GM19239 (cell line): ENCODE measurements around the genes FSCN2, NPLOC4 and ARL16.

- RRBS: no CpG with 5 or more reads among the region's 7 CpGs
These were observed 10.2 kb upstream of the PVALEF start for GRCh38 chr17:81155241-81155440.

DNA sequence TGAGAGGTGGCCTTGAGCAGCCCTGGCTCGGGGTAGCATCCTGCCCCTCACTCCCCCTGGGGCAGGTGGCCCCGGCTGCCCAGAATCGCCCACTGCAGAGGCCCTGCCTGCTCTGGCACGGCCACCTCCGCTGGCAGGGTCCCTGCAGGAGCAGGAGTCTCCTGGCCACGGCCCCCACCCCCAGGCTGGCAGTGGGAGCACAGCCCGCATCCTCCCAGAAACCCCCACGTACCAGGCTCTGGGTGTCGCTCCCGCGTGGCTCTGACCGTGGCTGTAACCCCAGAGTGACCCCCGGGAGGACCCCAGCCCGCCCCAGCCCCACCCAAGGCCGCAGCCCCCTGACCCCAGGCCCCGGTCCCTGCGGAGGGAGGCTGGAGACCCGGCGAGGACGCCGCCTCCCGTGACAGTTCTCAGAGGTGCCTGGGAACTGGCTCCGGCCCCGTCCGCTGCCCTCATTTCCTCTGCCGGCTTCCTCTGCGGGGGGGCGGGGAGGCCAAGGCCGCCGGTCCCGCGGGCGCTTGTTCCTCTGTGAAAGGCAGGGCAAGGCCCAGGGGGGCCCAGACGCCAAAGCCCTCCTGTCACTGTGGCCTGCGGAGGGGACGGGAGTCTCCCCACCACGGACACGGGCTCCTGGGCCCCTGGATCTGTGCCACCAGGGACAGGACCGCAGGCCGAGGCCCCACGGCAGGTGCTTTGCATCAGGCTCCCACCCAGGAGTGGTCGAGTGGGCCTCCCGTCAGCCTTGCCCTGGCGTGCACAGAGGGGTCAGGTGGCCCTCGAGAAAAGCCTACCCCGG is 5.1 kb upstream of the PVALEF start:
- RRBS: 4% methylated on average over 15 of the region's 46 CpGs

DNA sequence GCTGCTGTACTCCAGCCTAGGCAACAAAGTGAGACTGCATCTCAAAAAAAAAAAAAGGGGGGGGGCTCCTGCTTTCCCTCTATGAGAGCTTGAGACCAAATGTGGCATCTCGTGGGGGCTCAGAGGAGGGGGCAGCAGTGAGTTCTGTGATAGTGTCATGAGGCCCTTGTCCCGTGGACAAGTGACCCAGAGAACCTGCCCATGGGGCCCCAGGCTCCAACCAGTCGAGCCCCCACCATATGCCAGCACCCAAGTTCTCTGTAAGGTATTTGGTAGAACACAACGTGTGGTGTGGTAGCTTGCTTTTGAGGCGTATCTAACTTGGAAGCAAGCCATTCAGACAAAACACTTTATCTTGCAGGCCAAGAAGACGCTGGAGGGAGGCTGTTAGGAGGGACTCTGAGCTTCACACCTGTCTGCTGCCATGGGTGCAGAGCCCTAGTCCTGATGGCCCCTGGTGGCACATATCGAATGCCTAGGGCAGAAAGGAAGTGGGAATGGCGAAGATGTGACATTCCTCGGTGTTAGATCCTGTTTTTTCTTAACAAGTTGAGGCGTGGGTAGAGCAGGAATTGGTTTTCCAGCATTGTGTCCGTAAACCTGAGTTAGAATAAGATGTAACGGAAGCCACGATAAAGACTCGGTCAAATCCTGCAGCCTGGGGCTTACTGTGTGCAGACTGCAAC is 1.7 kb downstream of the NDUFAF8 start:
- RRBS: no CpG with 5 or more reads among the region's 14 CpGs

DNA sequence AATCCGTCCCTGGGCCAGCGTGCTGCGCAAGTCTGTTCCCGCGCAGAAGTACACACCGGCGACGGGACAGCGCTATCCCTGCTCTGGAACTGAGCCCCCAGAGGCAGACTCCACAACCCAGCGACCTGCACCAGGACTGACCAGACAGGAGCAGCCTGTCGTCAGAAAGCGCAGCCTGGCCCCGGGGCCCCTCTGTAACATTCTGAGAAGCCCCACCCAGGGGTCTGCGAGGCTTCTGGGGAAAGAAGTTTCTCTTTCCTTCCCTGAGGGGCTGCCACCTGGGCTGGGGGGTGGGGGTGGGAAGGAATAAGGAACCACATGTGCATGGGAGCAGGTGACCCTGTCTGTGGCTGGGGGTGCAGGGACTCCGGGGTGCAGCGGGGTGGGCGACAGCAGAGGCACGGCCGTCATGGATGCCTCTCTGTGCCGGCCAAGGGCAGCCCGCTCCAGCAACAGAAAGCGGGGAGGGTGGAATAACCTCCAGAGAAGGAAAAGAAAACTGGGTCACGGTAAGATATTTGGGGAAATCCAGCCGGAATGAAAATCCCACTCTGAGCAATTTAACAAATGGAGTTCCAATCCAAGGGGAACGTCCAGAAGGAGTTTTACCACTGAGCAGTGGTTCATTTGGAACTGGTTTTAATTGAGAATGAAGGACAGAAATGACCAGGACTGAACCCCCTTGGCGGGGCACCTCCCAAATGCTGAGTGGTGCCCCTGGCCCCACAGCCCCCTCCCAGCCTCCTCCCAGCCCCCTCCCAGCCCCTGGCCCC is 4.2 kb downstream of the NDUFAF8 start:
- RRBS: 88% methylated on average over 6 of the region's 26 CpGs

DNA sequence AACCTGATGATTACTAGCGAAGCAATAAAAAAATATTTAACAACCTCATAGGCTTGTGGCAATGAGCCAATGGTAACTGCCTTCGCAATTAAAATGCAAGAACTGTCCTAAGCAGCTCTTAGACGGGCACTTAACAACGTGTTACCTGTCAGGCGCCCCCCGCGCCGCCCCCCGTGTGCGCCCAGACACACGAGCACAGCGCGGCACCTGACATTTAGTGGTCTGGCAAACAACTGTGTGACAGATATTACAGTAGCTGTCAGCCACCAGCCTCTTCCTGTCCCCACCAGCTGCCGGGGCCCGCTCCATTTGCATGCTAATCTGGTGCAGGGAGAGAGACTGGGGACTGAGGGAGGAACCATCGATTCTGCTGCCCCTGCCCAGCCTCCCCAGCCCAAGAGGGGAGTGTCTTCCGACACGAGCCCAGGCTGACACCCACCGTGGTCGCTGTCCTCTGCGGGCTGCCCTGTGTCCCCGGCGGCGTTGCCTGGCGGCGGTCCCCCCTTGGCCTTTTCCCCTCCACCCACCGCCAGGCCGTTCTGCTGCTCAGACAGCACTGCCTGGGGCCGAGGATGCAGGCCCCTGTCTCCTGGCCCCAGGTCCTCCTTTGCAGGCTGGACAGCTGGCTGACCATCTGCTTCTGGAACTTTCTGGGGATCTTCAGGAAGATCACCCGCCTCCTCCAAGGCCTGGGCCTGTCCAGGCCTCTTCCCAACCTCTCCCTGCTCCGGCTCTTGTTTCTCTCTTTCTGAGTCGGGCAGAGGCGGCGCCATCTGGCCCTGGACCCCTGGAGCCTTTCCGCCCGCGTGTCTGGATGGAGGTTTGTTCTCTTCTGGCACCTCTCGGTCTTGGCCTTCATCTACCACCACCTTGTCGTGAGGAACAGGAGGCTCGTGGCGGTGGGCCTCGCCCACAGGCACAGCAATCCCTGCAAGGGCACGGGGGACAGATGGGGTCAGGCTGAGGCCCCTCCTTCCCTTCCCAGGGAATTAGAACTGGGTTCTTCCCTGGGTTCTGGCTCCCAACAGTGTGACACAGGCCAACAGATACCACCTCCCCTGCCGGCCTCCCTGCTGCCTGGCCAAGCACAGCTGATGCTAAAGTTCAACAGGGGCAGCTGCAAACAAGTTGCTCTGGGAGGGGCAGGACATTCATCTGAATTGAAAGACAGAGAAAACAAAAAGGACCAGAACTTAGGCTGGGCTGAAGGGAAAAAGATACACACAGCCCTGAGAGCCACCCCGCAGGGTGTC is 13.1 kb downstream of the NDUFAF8 start:
- RRBS: no CpG with 5 or more reads among the region's 45 CpGs

GRCh38 chr17:81260015-81260649 is 21.0 kb downstream of the NDUFAF8 start:
- RRBS: no CpG with 5 or more reads among the region's 24 CpGs

DNA sequence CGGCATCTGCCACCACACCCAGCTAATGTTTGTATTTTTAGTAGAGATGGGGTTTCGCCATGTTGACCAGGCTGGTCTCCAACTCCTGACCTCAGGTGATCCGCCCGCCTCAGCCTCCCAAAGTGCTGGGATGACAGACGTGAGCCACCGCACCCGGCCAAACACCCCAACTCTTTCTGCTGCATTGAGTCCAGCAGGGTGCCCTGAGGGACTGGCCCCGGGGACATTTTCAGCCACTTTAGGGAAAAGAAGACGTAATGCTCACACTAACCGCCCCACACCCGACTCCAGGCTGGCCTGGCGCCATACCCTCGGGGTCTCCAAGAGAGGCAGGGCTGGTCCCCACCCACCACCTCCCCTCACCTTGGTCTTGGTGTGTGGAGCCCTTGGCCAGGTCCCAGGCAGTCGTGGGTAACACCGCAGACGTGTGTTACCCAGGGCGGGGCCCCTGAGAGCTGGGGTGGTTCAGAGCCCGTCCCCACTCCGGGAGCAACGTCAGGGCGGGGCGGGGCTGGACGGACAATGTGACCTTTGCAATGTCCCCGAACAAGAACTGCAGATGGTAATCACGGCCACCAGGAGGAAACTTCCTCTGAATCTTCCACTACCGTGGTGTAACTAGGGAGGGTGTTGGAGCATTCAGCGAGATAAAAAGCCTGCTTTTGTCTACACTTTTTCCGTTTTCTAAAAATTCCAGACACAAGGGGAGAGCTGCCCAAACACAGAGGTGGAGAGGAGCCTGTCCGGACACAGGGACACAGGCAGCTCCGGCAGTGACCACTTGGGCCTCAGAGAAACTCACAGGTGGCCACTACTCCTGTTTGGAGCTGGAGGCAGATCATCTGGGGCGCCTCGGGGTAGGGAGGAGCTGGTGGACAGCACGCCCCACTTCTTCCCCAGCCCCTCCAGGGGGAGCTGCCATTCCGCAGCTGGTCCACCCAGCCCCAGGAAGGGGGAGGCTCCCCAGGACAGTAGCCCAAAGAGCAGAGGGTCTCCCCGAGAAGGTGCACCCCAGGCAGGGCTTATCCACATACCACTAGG is 14.0 kb upstream of the SLC38A10 start:
- RRBS: 61% methylated on average over 2 of the region's 35 CpGs

DNA sequence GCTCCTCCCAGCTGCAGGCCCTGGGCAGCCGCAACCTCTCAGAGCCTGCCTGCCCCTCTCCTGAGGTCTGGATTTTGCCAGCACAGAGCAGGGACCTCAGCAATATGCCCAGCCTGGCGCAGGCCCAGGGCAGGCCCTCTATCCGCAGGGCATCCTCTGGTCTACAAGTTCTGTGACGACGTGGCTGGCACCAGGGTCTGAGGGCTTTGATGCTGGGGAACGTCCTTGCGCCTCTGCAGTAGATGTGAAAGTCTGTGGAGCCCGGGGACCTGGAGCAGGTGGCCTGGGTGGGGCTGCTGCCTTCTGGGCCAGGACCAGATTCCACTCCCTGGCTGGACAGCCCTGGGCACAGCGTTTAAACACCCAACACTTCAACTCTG is 36.6 kb upstream of the SLC38A10 start:
- RRBS: no CpG with 5 or more reads among the region's 9 CpGs

DNA sequence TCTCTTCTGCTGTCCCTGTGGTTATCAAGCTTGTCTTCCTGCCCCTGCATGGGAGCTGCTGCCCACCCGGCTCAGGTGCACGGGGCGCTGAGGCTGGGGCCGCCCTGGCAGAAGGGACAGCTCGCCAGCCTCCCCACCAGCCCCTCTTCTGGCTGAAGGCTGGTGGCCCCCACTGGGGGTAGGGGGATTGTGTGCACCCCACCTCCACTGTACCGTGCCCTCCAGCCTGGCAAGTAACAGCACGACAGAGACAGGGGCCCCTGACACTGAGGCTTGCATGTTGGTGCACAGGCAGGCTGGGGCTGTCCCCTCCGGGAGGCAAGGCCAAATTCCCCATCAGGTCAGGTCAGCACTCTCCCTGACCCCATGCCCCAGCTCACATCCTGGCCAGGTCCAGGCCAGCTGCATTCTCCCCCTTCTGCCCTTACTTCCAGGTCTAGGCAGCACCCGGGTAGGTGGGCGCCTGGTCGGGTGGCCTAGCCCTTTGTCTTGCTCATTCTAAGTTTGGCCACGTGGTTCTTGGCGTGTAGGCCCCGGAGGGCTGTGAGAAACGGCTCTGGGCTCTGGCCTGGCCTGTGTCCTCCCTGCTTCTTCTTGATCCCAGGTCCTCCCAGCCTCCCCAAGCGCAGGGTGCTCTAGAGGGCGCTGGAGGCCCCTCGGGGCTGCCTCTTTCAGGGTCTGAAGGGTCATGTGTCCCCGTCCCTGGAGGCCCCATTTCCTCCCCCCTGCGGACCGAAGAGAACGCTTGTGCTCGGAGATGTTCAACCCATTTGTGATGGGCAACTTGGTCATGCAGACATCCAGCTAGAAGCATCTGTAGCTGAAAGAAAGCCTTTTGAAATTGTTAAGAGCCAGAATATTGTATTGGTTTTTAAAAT is 6.5 kb downstream of the BAHCC1 start:
- RRBS: 8% methylated on average over 6 of the region's 23 CpGs

- RRBS: no CpG with 5 or more reads among the region's 29 CpGs
These were observed 31.7 kb downstream of the BAHCC1 start for GRCh38 chr17:81426820-81427554.

DNA sequence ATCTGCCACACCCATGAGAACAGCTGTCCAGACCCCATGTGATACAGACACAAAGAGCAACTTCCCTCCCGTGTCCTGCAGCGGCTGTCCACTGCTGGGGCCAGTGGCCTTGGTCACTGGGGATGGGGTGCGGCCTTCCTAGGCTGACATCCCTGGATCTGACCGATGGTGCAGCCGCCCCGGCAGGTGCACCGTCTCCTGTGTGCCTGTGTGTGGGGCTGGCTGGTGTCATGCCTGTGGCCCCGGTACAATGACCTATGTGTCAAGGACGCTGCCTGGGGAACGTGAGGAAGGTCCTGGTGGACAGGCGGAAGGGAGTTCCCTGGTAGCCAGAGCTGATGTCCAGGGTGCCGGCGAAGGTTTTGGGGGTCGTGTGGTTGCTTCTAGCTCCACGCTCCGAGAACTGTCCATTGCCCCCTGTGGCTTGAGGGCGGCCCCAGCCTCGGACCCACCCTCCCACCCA is 36.9 kb downstream of the BAHCC1 start:
- RRBS: no CpG with 5 or more reads among the region's 18 CpGs

GRCh38 chr17:81510862-81511837 is 1.4 kb downstream of the ACTG1 start:
- RRBS: no CpG with 5 or more reads among the region's 53 CpGs

- RRBS: 41% methylated on average over 3 of the region's 49 CpGs
These were observed at the start of gene FSCN2 for GRCh38 chr17:81527500-81528449. Gene FSCN2, plus strand, starts transcription at chr17:81528377.

DNA sequence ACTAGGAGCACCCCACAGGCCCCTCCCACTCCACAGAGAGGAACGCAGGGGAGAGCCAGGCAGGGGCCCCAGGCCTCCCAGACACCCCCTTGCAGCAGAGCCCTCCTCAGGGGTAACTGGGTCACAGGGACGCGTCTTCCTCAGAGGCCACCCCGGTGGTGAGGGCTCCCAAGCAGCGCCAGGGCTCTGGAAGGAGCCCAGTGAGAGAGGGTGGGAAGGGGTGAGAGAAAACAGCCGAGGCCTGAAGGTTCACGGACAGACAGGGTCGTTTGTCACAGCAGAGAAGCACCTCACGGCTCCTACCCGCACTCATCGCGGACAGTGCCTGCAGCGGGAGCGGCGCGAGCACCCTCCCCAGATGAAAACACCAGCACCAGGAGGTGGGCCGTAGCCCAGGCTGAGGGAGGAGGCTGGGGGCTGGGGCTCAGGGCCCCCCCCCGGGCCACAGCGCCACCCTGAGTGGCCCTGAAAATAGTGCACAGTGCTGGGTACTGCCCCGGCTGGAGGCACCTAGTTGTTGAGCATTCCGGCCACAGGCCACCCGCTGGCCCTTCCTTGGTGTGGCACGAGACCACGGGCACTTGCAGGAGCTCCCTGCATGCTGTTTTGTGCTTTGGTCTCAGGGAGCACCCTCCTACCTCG is 11.6 kb downstream of the FSCN2 start:
- RRBS: 36% methylated on average over 1 of the region's 25 CpGs

DNA sequence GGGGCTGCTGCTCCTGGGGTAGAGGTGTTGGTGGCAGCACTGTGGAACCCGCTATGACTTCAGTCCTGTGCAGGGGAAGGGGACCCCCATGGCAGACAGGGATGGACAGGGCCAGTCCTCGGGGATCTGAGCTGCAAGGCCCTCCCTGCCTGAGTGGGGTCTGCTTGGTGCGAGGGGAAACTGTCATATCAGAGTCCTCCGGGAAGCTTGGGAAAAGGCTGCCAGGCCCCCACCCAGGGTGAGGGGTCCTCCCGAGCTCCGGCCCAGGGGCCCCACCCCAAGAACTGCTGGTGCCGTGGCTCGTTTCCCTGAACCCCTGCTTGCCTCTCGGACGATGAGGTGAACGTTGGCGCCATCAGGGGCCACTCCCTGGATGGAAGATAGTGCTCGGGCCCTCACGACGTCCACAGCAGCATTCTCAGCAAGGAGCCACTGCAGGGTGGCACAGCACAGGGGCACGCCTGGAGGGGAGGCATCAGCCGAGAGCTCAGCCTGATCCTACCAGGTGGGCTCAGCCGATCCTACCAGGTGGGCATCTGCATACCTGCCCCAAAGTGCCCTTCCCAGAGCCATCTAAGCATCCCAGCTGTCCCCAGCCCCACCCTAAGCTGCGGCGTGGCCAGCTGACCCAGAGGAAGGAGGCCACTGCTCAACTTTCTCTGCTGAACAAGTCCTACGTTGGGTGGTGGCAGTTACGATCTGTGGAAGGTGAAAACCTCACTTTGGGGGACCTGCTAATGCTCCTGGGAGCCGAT is 6.6 kb downstream of the FAAP100 start:
- RRBS: 86% methylated on average over 3 of the region's 23 CpGs

GRCh38 chr17:81558373-81559412 is 6.5 kb upstream of the FAAP100 start:
- RRBS: no CpG with 5 or more reads among the region's 31 CpGs

DNA sequence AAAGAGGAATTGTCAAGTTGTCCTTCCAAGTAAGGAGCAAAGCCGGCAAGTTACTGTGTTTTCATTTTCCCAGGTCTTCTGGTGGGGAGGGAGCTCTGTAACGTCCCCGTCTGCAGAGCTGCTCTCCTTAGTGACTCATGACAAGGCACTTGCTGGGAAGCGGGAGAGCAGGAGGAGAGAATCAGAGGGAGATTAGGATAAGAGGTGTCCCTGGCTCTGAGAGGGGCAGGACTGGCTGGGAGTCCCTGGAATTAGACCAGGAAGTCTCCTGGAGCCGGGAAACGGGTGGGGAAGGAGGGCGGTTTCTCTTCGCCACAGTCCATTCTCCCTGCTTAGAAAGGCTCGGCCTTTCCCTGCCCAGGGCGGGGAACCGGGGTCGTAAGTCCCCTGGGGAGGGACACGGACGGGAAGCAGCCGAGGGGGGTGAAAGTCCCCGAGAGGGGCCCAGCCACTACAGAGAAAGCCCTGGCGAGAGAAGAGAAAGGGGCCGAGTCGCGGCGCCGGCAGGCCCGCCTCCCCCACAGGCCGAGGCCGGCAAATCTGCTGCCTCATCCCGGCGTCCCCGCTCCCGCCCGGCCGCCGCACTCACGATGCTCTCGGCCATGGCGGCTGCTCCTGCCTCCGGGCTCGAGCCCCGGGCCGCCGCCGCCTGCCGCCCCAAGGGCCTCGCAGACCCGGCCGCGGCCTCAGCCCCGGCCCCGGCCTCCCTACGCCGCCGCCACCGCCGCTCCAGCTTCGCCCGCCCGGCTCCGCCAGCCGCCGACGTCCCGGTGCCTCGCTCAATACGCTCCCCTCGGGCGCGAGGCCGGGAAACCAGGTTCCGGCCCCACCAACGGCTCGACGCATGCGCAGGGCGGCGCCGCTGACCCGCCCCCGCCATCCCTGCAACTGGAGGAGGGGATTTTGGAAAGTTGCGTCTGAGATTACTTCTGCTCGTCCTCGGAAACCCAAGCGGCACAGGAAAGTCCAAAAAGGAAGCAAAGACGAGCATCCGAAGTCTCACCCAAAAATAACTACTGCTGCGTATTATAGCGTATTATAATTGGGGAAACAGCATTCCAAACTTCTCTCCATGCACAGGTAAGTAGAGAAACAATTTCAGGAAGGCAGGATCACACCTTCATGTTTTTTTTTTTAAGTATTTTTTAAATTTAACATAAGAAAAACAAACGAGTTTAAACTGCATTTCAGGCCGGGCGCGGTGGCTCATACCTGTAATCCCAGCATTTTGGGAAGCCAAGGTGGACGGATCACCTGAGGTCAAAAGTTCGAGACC is at the start of gene NPLOC4:
NPLOC4 (minus strand) TSS at position 786 of the 1,276 bp plus-strand sequence.
- RRBS: 1% methylated on average over 29 of the region's 91 CpGs

GRCh38 chr17:81683026-81683894 is at the start of gene ARL16:
Gene ARL16, minus strand, starts transcription at chr17:81683797.
- RRBS: 1% methylated on average over 20 of the region's 73 CpGs

GRCh38 chr17:81733657-81734357 is 21.7 kb downstream of the SLC25A10 start:
- RRBS: 93% methylated on average over 3 of the region's 21 CpGs

DNA sequence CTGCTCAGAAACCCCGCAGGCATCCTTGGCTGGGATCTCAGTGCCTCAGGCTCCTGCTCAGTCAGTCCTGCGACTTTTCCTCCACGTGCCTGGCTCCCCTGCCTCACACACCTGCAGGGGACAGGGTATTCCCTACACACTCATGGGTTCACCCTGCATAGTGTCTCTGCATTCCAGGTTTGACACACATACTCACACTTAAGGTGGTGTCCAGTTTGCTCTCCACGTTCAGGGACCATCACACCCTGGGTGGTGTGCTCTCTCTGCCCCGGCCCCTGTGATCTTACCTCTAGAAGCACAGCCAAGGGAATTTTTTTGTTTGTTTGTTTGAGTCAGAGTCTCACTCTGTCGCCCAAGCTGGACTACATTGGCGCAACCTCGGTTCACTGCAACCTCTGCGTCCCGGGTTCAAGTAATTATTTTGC is 997 bp upstream of the PPP1R27 start:
- RRBS: no CpG with 5 or more reads among the region's 10 CpGs